ReNcell CX (cell line): ENCODE data around the genes SST and RTP2.

GRCh38 chr3:185609092-185609492, 23.0 kb downstream of the SENP2 start:
- PRO-cap = no peak

DNA sequence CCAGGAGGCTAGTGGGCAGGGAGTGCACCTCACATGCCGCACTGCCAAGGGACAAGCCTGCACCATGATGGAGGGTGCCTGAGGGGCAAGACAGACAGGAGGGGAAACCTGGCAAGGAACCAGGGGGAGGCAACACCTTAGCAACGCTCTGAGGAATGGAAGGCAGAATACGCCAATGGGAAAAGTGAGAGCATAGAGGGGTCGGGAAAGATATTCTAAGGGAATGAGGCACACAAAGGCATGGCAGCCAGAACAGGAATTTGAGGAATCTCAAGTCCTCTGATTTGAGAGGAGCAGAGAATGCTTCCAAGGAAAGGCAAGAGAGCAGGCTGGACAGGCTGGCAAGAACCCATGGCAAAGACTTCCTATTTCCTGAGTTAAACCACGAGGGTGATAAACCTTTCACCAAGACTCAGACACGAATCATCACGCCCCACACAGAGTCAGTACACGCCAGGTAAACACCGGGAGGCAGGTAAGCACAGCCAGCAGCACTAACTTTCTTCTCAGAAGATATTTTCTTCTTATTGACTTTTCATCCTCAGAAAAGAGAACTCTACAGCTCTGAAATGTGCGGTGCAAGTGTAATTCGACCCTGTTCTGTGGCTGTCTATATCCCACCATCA, 109.8 kb downstream of the IGF2BP2 start:
- PRO-cap = no peak

GRCh38 chr3:185914281-185915050, 23.3 kb downstream of the TRA2B start:
- PRO-cap = no peak

GRCh38 chr3:185960486-185961319, 22.9 kb upstream of the TRA2B start:
- PRO-cap = no peak

- PRO-cap = bidirectional peak, plus-strand start at chr3:186099479, minus-strand start at chr3:186099224
These were observed 9.8 kb downstream of the ETV5 start for GRCh38 chr3:186098801-186099745.

DNA sequence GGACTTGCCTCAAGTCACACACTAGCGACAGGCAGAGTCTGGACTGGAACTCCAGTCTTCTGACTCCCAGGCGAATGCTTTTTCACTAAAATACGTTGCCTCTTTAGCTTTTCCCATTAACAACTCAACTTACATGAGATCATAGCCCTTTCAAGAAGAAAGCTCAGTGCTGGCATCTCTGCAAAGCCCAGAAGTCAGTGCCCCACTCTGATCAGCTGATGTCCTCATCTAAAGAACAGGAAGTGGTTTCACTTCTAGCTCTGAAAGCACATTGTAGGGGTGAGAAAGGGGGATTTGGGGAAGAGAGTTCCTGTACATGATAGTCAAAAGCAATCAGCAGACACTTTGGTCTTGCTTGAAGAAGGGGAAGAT, 76.2 kb upstream of the ETV5 start:
- PRO-cap = no peak

- PRO-cap = no peak
These were observed 110.1 kb upstream of the ETV5 start for GRCh38 chr3:186218934-186219537.

DNA sequence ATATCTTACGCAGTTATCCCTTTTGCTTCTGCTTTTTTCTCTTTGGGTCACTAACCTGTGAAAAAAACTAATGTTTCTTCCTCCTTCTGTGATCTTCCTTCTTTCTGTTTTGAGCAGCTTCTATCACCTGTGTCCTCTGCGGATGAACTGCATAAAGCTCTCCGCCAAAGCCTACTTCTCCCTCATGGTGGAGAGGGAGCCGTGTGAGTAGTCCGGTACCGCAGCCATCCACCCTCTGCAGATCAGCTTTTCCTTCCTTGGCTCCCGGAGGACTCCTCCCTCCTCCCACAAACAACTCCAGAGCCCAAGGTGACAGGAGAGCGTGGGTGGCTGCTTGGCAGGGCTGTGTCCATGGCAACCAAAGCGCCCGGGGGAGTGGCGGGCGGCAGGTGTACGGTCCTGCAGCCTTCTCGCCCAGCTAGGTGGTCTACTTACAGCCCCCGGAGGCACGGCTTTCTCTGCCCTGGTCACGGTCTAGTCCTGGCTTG, 106.1 kb downstream of the DGKG start:
- PRO-cap = no peak

DNA sequence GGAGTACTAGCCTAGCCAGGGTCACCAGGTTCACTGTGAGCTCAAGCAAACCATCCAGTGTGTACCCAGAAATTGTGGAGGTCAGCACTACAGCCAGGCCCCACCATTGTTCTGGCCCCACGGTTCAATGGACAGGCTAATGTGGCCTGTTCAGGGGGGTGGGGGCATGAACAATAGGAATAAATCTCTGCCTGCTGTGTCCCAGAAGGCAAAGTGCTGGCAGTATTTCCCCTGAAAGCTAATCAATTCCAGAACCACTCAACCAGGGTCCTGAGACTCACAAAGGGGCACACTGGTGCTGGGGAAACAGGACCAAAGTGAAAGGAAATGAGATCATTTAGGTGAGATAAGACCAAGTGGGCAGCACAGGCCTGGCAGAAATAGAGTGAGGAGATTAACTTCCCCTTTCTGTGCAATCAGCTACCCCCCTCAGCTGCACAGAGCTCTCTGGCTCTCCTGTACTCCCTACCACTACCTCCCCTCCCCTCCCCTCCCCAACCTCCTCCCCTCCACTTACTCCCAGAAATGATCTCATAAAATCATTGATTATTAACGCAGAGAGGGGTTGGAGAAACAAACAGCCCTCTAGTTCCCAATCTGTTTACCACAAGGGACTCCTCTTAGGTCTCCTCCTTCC, 11.5 kb downstream of the CRYGS start:
- PRO-cap = no peak

GRCh38 chr3:186888555-186888971, 41.8 kb upstream of the ST6GAL1 start:
- PRO-cap = no peak

- PRO-cap = no peak
These were observed 63.0 kb downstream of the ST6GAL1 start for GRCh38 chr3:186993201-186993917.

DNA sequence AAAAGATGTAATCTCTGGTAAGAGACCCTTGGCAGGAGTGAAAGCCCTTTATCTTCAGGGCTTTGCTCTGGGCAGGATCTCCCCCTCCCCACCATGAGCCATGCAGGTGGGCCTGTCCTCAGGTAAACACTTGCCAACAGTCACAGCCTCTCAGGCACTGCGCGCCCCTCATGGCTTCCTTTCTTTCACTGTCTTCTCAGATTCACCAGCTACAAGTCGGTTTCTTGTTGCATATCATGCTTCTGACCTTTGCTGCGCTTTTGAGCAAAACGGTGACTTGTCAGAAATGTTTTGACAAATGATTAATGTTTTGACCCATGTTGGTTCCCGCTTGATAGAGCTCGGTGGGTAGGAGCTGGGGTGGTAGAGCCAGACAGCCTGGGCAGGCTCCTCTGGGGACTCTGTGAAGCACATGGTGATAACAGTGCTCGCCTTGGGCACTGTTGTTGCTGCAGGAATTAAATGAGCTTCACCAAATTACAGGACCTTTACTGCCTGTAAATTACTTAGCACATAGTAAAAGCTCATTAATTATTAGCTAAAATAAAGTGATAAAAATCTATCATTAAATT, 95.7 kb downstream of the ST6GAL1 start:
- PRO-cap = no peak

DNA sequence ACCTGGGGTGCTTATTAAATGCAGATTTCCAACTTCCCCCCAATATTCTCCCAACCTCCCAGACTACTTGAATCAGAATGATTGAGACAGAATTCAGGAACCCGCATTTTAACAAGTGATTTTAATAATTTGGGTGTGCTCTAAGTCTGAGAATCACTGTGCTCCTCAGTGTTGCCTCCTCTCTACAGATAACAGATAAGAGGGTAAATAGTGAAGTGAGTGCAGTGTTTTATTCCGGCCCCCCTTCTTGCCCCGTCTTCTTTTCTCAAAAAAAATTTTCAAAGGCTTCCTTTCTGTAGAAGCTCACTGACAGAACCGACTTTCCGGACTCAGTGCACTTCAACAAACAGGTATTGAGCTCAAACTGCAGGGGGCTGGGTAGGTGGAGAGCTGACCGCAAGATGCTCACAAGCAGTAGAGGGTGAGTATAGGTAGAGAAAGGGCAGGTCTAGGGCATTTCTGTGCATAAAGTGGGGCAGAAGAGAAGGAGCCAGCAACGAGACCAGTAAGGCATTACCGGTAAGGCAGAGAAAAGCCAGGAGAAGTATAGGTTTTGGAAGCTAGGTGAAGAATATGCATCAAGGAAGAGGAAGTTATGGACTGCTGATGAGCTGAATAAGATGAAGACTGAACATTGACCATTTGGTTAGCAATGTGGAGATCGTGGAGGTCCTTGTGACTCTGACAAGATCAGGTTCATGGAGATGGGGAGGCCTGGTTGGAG, 97.2 kb downstream of the ST6GAL1 start:
- PRO-cap = no peak

GRCh38 chr3:187032063-187032920, 102.0 kb downstream of the ST6GAL1 start:
- PRO-cap = no peak

GRCh38 chr3:187179805-187181105, 17.0 kb upstream of the RTP1 start:
- PRO-cap = no peak

- PRO-cap = no peak
These were observed 27.5 kb downstream of the MASP1 start for GRCh38 chr3:187263903-187264503.

DNA sequence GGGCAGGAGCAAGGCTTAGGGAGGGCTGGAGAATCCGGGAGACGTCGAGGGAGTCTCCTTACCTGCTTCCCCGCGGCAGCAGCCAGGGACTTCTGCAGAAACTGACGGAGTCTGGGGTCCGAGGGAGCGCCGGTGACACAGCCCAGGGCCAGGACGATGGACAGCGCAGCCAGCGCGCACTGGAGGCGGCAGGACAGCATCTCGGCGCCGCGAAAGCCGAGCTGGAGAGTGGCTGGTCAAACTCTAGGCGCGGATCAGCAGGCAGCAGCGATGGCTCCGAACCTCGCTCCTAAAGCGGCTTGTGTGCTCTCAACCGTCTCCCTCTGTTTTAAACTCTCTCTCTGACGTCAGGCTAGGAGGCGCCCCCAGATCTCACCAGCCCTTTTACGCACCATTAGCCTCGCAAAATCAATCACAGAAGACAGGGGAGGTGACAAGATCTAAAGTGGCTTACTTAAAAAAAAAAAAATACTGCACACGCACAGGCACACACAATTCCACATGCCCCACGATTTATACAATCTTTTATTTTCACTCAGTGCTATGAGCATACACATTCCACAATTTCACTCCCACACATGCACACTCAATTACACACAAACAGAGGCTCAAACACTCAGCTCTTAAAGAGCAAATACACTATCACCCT, at the start of gene SST:
SST (minus strand) TSS at position 303 of the 649 bp plus-strand sequence.
- PRO-cap = no peak

GRCh38 chr3:187702274-187702735, at the start of gene RTP2:
Gene RTP2 (minus strand): TSS chr3:187702557.
- PRO-cap = no peak

GRCh38 chr3:187724980-187725732, 20.1 kb downstream of the BCL6 start:
- PRO-cap = no peak

DNA sequence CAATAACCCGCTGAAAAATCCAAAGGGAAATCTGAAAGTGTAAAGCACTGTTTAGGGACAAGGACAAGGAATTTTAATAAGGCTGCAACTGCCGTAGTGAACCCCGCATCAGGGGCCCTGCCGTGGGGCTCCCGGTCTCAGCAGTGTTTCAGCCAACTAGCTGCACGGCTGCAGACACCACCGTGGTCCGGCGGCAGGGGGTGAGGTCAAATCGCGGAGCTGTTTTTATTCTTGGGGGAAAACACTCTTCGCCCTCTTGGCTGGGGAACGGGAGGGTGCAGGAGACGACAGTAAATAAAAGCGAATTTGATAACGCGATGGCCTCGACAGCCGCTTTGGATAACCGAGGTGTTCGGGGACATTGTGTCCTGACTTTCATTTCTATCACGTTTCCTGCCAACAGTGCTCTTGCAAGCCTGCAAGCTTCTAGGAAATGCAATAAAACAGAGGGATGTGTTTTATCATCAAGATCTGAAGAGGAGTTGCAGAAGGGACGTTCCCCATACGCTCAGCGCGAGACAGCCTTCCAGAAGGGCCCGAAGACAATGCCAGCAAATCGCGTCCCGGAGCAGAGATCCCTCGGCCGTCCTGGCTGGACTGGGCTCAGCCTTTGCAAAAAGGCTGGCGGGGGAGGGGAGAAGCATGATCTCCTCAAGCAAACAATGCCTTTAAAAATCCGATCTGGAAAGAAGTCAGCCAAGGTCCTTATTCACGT, 5.9 kb downstream of the BCL6 start:
- PRO-cap = unidirectional peak, minus-strand start at position 541 of the sequence